ENCODE results near the genes PABPN1L and ZNF778.

GRCh38 chr16:88703428-88704497, 2.4 kb downstream of the RNF166 start:
- PRO-cap, 2 experiments, result no peak in any of the 2 experiments

DNA sequence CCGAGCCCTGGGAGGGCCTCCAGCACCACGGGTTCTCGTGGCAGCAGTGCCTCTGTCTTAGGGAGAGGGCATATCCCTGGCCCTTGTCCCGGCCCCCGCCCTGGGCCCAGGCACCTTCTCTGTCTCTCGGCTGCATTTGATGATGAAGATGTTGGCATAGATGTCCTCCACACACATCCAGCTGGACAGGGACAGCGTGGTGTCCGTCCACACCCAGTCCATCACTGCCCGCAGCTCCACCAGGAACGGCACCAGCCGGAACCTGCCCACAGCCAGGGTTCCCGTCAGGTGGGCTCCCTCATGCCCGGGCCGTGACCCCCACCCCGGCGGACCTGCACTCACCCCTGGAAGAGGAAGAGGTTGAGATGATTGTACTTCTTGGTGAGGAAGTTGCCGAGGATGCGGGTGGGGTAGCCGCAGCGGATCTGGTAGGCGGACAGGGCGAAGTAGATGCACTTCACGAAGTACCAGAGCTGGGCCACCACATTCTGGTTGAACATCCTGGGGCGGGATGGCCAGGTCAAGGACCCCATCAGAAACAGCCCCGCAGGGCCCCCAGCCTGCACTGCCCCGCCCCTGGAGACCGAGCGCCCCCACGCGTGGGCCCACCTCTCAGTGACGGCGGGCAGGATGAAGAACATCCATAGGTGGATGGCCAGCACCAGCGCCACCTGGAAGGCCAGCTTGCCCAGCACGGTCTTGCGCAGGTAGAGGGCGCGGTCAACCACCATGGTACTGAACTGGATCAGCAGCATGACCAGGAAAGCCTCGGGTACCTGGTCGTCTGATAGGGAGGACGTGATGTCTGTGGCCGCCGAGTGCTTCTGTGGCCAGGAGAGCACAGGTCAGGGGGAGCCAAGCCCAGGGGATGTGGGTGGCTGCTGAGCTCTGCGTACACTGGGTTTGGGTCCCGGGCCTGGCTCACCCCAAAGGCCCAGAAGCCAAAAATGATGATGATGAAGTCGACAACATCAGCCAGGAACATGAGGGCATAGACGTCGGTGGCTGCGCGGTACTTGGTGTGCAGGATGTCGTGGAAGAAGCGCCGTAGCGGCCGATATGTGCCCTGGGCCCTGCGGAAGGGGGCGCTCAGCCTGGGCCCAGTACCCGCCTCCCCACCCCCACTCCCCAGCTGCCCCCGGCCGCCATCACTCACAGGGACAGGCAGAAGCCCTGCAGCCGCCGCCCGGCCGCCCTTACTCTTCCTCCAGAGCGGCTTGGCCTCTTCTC, 13.6 kb downstream of the CTU2 start:
- PRO-cap, 2 experiments, result no peak in any of the 2 experiments

GRCh38 chr16:88725232-88725634, 18.9 kb downstream of the CTU2 start:
- PRO-cap, 2 experiments, result no peak in any of the 2 experiments

GRCh38 chr16:88793299-88794062, 8.5 kb upstream of the PIEZO1 start:
- PRO-cap, 2 experiments, result no peak in any of the 2 experiments

DNA sequence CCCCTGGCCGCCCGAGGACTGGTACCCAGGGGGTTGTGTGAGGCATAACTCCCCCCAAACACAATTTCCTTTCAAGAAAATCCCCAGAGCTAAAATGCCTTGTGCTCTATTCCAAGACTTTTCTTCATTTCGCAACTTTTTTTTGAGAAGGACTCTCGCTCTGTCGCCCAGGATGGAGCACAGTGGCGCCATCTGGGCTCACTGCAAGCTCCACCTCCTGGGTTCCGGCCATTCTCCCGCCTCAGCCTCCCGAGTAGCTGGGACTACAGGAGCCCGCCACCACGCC, 815 bp upstream of the APRT start:
- PRO-cap, 2 experiments, result no peak in any of the 2 experiments

GRCh38 chr16:88815830-88816385, 4.2 kb upstream of the APRT start:
- PRO-cap, 2 experiments, result no peak in any of the 2 experiments

DNA sequence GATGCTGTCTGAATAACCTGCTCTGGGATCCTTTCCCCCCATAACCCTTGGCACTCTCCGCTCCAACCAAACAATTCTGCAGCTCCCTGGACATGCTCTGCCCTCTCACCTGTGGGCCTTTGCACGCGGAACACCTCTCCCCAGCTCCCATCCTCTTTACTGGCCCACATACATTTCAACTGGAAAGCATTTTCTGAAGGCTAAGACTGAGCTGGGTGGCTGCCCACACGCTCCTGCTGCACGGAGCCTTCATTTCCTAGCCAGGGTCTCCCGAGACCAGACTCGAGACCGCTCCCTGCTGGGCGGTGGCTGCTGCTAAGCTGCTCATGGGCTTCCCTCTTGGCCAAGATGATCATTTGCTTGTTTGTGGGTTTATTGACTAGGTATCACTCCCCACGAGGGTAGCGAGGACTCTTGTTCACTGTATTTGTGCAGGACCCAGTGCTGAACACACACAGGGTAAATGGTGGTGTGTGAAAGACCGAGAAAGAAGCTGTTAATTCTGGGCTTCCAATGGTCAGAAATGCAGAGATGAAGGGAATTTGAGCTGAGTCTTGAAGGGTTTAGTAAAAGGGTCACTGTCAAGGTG, 805 bp downstream of the TRAPPC2L start:
- PRO-cap, 2 experiments, result no peak in any of the 2 experiments

DNA sequence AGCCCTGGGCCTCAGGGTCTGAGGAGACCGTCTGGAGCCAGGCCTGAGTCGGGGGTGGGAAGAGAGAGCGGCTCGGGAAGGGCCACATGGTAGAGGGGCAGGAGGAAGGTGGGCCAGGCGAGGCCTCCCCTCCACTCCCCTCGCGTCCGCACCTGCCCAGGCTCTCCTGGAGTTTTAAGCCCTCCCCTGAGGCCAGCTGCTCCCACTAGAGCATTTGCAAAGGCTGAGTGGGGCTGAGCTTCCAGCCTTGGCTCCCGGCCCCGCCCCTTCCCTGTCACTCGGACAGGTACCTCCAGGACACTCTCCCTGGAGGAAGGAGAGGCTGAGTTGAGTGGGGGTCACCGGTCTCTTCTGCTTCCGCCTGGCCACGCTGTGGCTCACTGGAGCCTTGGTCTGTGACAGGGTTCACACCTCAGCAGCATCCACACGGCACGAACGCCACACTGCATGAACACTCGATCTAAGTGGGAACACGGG, at the start of gene PABPN1L:
TSS of gene PABPN1L (minus strand) at position 142 of the 477 bp plus-strand sequence.
- PRO-cap, 2 experiments, result no peak in any of the 2 experiments

DNA sequence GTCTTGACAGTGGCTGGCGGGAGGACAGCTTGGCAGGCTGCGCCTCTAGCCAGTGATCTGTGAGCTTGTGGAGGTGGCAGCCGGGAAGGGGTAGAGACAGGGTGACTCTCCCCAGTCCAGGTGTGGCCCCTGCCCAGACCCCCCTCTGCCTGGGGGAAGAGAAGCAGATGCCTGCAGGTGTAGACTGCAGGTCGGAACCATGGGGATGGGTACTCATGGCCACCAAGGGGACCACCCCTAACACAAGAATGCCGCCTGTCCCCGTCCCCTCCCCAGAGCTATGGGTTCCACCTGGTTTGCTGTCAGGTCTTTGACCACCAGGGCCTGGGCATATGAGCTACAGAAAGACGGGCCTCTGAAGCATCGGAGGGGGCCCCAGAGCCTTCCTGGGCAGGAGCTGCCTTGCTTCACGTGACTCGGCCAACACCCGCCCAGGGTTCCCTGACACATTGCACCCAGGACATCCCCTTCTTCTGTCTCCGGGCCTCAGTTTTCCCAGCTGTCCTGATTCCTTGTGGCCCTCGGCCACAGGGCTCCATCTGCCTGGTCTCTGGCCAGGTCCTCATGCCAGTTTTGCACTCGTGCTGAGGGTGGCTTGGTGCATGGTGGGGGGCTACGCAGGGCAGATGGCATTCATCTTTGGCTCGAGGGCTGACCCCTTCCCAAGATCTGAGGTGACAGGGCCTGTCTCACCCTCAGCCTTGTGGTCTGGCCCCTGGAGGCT, 7.0 kb upstream of the PABPN1L start:
- PRO-cap, 2 experiments, result no peak in any of the 2 experiments

- PRO-cap, 2 experiments, result no peak in any of the 2 experiments
Observed at GRCh38 chr16:88876038-88876925, 9.8 kb upstream of the PABPN1L start.

DNA sequence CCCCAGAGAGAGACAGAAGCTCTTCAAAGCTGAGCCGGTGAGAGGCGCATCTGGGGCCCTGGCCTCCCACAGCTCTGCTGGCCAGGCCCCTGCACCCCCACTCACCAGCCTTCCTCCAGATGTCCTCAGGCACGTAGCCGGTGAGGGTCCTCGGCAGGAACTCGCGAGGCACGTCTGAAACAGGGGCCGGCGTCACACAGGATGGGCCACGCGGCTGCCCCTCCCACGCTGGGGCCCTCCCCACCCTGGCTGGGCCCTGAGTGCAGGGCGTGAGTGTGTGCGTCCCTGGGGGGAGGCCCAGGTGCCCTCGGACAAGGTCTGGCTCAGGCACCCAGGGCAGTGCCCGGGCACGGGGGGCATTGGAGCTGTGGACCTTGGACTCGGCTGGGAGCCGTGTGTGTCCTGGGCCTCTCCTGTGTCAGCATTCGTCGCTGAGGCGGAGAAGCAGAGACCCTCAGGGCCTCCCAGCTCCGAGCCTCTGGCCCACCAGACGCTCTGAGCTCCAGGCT, 14.2 kb upstream of the PABPN1L start:
- PRO-cap, 2 experiments, result no peak in any of the 2 experiments

DNA sequence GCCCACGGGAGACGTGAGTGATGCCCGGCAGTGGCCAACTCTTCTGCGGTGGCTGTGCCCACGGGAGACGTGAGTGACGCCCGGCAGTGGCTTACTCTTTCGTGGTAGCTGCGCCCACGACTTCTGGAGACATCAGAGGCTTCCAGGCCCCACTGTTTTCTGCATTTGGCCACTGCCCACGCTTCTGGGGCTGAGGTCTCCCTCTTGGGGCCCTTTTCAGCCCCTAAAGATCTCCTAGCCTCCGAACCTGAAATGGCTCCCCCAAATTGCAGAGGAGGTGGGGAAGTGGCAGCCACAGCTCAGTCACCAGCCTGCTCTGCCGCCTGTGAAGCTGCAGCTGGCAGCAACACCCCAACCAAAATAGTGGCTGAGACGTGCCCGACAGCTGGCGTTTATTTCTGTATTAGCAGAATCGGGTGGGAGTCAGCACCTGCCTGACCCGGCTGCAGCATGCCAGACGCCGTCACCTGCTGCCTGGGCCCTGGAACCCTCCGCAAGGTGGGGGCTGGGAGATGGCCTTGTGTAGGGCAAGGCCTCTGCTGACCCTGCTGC, 17.3 kb upstream of the PABPN1L start:
- PRO-cap, 2 experiments, result peak in 2 of 2 experiments; most common minus-strand start position 318 of the sequence (in 2)

GRCh38 chr16:88887018-88888223, 21.0 kb upstream of the PABPN1L start:
- PRO-cap, 2 experiments, result no peak in any of the 2 experiments

- PRO-cap, 2 experiments, result no peak in any of the 2 experiments
Observed at GRCh38 chr16:88905537-88905849, 39.0 kb upstream of the PABPN1L start.

GRCh38 chr16:89100867-89101559, 7.4 kb downstream of the ACSF3 start:
- PRO-cap, 2 experiments, result no peak in any of the 2 experiments

DNA sequence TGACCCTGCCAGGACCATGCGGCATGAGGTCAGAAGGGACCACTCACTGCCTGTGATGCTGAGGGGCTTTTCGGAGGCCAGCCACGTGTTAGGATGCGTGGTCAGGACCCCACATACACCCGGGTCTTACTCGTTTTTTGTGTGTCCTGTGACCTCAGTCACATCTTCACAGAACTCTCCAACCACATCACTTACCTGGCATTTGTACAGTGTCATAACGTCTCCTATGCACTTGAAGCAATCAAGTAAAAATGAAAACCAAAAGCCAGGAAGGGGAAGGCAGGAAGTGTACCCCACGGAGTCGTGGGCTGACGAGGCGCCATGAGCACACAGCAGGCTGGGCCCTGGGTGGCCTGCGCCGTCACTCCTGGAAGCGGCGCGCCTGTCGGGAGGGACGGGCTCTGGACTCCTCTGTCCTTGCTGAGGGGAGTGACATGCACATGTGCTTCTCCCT, 8.0 kb downstream of the ACSF3 start:
- PRO-cap, 2 experiments, result no peak in any of the 2 experiments

DNA sequence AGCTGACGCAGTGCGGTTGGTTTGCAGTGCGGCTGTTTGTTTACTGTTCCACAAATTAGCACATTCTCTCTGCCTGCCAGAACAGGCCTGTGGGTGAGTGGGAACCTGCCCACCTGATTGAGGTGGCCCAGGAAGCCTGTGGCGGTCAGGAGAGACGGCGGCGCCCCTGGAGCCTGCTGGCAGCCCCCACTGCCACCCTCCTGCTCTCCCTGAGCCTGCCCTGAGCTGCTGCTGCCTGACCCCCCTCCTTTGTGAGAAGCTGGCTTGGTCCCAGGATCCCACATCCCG, 37.9 kb upstream of the CDH15 start:
- PRO-cap, 2 experiments, result no peak in any of the 2 experiments

DNA sequence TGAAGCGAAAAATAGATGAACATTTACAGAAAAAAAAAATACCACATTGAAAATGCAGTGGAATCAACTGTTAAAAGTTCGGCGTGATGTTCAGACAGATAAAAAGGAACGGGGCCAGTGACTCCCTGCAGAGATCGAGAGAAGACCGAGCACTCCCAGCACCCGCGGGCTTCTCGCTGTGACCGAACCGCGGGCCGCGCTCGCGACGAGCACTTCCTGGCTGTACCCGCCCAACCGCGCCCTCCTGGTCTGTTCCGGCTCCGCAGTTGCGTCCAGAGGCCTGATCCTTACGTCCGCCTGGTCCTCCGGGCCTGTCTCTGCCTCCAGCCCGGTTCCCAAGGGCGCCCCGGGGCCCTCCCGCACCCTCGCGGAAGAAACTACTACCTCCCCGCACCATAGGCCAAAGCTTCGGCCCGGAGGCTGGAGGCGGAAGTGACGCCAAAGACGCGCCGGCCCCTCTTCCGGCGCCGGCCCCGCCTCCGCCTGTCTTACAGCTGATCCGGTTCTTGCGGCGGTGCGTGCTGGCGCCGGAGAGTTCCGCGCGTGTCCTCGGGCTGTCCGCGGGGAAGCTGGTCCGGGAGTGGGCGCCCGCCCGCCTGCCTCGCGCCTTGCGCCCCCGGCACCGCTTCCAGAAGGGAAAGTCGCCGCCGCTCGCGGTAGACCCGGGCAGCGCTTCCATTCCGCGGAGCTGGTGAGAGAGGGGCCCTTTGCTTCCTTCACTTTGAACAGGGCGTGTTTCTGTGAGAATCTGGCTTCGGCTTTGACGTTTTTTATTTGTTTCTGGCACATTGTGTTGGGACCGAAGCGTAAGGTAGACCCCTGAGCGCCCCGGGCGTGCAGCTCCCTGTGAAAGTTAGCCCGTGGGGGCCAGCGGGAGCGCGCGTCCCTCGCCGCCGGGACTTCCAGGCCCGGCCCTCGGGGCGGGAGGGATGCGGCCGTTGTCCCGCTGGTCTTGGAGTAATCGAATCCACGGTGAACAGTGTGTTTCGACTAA, at the start of gene ZNF778:
TSS of gene ZNF778 (plus strand) at position 484 of the 994 bp plus-strand sequence.
- PRO-cap, 2 experiments, result peak in 2 of 2 experiments; most common plus-strand start position 484 of the sequence (in 2); most common minus-strand start position 434 of the sequence (in 2)

- PRO-cap, 2 experiments, result no peak in any of the 2 experiments
Observed at GRCh38 chr16:89291333-89291956, 73.9 kb downstream of the ZNF778 start.

GRCh38 chr16:89299213-89299967, 81.9 kb downstream of the ZNF778 start:
- PRO-cap, 2 experiments, result no peak in any of the 2 experiments